Kidney (tissue), 2 donors: ENCODE data around the gene DAPK1.

GRCh38 chr9:84271017-84272455, 69.0 kb downstream of the SLC28A3 start:
- PRO-cap: no peak
- RRBS: 86% methylated on average over 1 of the region's 45 CpGs

DNA sequence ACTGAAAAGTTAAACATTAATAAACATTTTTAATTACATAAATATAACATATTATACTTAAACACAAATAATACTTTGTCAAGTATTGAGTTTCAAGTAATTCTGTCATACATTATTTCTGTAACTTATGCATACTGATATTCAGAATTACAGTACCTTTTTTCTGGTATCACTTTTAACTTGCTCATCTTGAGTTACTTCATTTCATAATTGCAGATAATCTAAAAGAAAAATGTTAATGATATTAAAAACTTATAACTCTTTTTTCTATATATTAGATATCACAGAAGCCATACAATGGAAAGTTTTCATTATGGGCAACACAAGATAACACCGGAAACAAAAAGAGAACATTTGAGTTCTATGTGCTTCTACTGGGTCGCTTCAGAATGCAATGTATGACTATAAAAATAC, 29.4 kb downstream of the AGTPBP1 start:
- PRO-cap: no peak
- RRBS: no CpG with 5 or more reads among the region's 2 CpGs

DNA sequence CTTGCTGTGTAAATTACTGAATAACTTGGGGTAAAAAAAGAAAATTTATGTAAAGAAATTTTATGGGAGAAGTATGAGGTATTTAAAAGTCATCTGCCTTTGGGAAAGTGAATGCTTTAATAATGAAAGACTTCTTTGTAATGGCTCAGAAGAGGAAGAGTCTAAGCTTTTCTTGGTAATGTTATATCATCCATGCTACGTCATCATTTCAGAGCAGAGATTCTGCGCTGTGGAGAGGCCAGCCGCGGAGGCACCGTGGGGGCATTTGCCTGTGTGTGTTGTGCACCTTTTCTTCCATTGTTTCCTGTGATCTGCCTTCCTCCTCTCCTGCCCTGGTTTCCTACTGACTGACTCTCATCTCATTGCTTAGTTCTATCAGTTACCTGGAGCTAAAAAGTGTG, 78.2 kb downstream of the GOLM1 start:
- PRO-cap: no peak
- RRBS: no CpG with 5 or more reads among the region's 5 CpGs

- PRO-cap: no peak
- RRBS: no CpG with 5 or more reads among the region's 4 CpGs
These were observed 15.4 kb upstream of the ISCA1 start for GRCh38 chr9:86297680-86298168.

GRCh38 chr9:86349213-86349744, 4.9 kb downstream of the TUT7 start:
- PRO-cap: no peak
- RRBS: no CpG with 5 or more reads among the region's 6 CpGs

- PRO-cap: no peak
- RRBS: no CpG with 5 or more reads among the region's 7 CpGs
These were observed 1.5 kb downstream of the TUT7 start for GRCh38 chr9:86352549-86353257.

GRCh38 chr9:86434382-86434896, 80.2 kb upstream of the TUT7 start:
- PRO-cap: no peak
- RRBS: no CpG with 5 or more reads among the region's 10 CpGs

GRCh38 chr9:86436377-86436692, 82.1 kb upstream of the TUT7 start:
- PRO-cap: no peak
- RRBS: no CpG with 5 or more reads among the region's 2 CpGs

DNA sequence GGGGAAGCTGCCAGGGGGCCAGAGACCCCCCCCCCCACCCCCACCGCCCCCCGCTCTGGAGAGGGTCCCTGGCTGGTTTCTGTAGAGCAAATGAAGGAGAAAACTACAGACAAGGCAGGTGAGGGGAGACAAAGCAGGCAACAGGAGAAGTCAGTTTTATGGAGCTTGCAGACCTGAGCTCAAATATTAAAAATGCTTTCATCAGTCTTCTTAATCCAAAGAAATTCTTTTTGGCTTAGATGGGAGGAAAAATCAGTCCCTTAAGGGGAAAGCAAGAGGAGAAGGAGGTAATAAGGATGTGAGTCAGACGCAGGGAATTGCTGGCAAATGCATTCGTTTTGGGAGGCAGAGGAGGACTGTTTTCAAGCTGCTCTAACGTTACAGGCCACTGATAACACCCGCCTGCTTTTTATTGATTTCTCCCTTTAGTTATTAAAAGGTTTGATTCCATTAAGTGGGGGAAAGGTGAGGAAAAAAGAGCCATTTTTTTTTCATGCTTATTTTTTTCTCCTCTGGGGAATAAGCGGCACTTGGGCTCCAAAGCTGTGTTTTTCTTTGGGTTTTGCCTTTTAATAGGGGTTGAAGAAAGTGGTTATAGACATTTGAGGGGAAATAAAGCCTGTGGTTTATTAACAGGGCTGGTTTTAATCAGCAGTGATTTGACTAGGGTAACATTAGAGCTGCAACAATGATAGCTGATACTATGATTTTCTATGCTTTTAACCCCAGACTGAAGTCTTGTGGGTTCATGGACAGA, 225.4 kb downstream of the GAS1 start:
- PRO-cap: no peak
- RRBS: no CpG with 5 or more reads among the region's 7 CpGs

- PRO-cap: no peak
- RRBS: no CpG with 5 or more reads among the region's 4 CpGs
These were observed 214.8 kb downstream of the GAS1 start for GRCh38 chr9:86732378-86733107.

GRCh38 chr9:86946024-86946720, 1.1 kb downstream of the GAS1 start:
- PRO-cap: bidirectional peak, plus-strand start at chr9:86946398, minus-strand start at chr9:86946580
- RRBS: 2% methylated on average over 10 of the region's 94 CpGs

- PRO-cap: no peak
- RRBS: no CpG with 5 or more reads among the region's 11 CpGs
These were observed 86.9 kb upstream of the GAS1 start for GRCh38 chr9:87034011-87034736.

DNA sequence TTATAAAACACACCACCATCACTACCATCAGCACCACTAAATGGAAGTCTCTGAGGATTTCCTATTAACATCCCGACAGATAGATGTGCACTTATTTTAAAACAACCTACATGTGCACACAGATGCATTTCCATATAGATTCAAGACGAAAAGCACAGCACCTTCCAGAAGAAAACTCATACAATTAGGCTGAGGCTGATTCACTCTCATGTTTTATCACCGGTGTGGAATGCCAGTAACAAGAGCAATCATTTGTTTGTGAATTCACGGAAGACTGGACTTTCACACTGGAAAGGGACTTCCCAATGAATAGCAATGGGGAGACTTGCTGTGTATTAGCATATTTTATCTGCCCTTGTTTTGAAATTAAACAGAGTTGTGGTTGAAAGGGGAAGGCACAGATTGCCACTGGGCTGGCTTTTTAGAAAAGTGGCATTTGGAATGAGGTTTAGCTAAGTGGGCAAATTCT, 247.1 kb upstream of the GAS1 start:
- PRO-cap: no peak
- RRBS: no CpG with 5 or more reads among the region's 4 CpGs

GRCh38 chr9:87445473-87446184, 52.0 kb upstream of the DAPK1 start:
- PRO-cap: unidirectional peak, plus-strand start at chr9:87445884
- RRBS: no CpG with 5 or more reads among the region's 6 CpGs

DNA sequence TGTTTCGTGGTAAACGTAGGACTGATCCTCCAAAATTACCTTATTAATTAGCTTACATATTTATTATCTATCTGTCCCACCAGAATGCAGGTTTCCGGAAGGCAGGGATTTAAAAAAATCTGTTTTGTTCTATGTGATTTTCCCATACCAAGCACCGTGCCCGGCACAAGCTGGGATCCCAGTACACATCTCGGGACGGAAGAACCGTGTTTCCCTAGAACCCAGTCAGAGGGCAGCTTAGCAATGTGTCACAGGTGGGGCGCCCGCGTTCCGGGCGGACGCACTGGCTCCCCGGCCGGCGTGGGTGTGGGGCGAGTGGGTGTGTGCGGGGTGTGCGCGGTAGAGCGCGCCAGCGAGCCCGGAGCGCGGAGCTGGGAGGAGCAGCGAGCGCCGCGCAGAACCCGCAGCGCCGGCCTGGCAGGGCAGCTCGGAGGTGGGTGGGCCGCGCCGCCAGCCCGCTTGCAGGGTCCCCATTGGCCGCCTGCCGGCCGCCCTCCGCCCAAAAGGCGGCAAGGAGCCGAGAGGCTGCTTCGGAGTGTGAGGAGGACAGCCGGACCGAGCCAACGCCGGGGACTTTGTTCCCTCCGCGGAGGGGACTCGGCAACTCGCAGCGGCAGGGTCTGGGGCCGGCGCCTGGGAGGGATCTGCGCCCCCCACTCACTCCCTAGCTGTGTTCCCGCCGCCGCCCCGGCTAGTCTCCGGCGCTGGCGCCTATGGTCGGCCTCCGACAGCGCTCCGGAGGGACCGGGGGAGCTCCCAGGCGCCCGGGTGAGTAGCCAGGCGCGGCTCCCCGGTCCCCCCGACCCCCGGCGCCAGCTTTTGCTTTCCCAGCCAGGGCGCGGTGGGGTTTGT, at the start of gene DAPK1:
Gene DAPK1 (plus strand): TSS at position 528 of the 852 bp plus-strand sequence.
- PRO-cap: bidirectional peak, plus-strand start at position 314 of the sequence, minus-strand start at position 227 of the sequence; bidirectional peak, plus-strand start at position 528 of the sequence, minus-strand start at position 416 of the sequence
- RRBS: 3% methylated on average over 61 of the region's 80 CpGs

DNA sequence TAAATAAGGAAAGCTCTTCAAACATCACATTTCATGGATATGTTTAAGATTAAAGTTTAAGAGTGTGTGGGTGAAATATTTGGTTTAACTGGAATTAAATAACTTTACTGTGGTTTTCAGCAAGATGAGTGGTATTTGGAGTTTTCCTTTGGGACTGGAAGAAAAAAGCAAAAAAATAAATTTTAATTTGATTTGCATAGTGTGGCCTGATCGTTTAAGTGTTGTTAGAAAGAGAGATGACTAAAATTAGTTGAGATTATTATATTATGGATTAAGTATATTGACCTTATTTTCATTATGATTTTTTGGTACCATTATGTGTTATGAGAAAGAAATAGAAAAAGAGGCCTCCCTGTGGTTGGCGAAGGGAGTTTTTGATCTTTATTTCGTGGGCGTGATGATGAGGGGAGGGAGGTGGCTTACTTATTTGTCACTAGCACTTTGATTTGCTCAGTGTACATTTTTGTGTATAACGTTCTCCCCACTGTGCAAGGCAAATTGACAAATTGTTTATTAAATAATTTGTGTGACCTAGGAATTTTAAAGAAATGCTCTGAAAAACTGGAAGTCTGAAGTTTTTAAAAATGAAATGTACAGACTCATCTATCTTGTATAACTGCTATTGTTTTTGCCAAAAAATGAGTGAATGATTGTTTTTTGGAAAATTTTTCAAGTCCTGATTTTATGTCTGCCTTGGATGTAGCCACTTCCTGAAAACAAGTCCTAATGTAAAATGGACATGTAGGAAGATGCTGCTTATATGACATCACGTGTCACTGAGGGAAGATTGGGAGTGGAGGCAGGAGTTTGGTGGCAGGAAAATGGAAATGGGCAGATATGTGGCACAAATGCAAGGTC, 2.9 kb downstream of the DAPK1 start:
- PRO-cap: no peak
- RRBS: no CpG with 5 or more reads among the region's 6 CpGs

DNA sequence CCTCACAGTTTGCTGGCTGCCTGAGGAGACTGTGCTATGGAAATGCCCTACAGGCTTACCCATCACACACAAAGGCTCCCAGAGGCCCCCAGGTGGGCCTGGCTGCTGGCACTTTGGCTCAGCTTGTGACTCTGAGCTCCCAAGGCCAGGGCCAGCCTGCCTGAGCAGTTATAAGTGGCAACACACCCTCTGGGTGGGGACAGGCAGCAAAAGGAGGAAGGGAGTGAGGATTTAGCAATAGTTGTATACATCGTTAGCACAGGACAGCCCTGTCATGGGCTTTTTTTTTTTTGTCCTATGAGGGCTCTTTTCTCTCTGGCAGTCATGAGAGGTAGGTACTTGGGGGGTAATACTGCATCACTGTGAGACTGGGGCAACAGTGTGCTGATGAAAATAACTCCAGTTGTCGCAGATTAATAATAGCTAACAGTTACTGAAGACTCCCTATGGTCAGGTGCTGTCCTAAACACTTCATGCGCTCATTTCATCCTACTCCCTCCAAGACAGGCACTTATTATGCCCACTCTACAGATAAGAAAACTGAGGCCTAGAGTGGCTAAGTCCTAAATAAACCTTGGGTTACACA, 103.7 kb downstream of the DAPK1 start:
- PRO-cap: no peak
- RRBS: no CpG with 5 or more reads among the region's 3 CpGs

DNA sequence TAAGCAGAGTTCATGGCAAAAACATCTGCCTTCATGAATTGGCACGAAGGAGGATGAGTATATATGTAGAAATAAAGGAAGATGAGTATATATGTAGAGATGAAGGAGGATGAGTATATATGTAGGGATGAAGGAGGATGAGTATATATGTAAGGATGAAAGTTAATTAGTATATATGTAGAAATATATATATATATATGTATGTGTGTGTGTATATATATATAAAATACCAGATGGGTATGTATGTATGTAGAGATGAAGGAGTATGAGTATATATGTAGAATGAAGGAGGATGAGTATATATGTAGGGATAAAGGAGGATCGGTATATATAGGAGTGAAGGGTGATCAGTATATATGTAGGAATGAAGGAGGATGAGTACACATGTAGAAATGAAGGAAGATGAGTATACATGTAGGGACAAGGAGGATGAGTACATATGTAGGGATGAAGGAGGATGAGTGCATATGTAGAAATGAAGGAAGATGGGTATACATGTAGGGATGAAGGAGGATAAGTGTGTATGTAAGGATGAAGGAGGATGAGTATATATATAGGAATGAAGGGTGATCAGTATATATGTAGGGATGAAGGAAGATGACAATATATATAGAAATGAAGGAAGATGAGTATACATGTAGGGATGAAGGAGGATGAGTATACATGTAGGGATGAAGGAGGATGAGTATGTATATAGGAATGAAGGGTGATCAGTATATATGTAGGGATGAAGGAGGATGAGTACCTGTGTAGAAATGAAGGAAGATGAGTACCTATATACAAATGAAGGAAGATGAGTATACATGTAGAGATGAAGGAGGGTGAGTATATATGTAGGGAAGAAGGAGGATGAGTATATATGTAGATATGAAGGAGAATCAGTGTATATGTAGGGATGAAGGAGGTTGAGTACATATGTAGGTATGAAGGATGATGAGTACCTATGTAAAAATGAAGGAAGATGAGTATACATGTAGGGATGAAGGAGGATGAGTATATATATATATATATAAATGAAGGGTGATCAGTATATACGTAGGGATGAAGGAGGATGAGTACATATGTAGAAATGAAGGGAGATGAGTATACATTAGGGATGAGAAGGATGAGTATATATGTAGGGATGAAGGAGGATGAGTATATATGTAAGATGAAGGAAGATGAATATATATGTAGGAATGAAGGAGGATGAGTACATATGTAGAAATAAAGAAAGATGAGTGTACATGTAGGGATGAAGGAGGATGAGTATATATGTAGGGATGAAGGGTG, 93.6 kb upstream of the CTSL start:
- PRO-cap: no peak
- RRBS: no CpG with 5 or more reads among the region's 3 CpGs

GRCh38 chr9:87643079-87643681, 82.7 kb upstream of the CTSL start:
- PRO-cap: no peak
- RRBS: no CpG with 5 or more reads among the region's 9 CpGs

GRCh38 chr9:87713276-87714009, 12.5 kb upstream of the CTSL start:
- PRO-cap: bidirectional peak, plus-strand start at chr9:87713596, minus-strand start at chr9:87713617
- RRBS: no CpG with 5 or more reads among the region's 11 CpGs